H7 (cell line): ENCODE results near the gene ZNRF4.

- RAMPAGE, long total RNA = no peak
These were observed 18.1 kb downstream of the DPP9 start for GRCh38 chr19:4705232-4706303.

DNA sequence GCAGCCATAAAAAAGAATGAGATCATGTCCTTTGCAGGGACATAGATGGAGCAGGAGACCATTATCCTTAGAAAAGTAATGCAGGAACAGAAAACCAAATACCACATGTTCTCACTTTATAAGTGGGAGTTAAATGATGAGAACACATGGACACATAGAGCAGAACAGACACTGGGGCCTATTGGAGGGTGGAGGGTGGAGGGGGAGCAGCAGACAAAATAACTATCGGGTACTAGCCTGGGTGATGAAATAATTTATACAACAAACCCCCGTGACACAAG lies 15.1 kb downstream of the DPP9 start:
- RAMPAGE, long total RNA = no peak

DNA sequence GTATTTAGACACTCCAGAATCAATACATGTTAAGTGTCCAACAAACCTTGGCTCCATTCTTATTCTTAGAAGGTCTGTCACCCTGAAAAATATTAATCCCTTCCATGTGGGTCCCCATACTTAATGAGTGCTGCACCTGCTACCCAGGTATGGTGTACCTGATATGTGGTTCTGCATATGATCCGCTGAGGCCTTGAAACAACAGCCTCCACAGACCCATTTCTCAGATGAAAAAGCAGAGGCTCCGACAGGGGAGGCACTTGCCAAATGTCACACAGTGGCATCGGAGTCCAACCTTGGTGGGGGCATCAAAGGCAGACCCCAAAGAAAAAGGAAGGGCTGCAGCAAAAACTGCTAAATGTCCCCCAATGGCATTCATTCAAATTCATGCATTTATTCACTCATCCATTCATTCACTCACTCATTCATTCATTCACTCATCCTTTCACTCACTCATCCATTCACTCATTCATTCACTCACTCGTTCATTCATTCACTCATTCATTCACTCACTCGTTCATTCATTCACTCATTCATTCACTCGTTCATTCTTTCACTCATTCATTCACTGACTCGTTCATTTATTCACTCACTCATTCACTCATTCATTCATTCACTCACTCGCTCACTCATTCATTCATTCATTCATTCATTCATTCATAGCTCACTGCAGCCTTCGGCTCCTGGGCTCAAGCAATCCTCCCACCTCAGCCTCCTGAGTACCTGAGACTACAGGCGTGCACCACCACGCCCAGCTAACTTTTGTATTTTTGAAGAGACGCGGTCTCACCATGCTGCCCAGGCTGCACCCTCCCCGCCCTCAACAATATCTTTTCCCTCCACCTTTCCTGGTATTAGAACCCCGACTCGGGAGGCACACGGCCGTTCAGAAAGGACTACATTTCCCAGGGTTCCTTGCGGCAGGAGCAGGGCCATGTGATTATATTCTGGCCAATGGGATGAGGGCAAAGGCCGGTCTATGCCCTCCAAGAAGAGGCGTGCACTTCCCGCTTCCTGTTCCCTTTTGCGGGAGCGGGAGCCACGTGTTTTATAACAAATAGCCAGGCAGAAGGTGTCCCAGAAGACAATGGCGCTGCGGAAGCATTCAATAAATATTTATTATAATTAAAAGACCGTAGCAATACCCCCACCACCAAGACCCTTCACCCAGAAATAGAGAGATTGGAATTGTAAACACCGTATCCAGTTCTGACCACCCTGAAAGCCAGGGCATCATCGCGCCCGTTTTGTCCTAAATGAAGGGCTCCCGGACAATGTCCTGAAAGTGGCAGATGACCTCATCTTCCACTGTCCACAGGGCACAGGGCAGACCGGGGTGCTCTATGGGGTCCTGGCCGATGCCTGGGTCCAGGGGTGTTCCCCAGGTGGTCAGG lies 16.2 kb downstream of the TICAM1 start:
- RAMPAGE, long total RNA = no peak

- RAMPAGE, long total RNA = no peak
These were observed 21.3 kb downstream of the UHRF1 start for GRCh38 chr19:4930610-4931058.

DNA sequence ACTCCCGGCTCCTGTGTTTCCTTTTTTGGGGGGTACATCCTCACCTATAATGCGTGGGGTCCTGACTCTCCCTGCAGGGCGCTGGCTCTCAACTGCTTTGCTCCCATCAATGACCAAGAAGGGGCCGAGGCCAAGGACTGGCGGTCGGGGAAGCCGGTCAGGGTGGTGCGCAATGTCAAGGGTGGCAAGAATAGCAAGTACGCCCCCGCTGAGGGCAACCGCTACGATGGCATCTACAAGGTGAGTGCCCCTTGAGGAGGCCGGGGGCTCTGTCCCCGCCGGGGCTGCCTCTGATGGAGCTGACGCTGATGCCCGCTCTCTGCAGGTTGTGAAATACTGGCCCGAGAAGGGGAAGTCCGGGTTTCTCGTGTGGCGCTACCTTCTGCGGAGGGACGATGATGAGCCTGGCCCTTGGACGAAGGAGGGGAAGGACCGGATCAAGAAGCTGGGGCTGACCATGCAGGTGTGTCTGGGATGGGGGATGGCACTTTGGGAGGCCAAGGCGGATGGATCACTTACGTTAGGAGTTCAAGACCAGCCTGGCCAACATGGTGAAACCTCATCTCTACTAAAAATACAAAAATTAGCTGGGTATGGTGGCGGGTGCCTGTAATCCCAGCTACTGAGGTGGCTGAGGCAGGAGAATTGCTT lies 18.3 kb upstream of the KDM4B start:
- RAMPAGE, long total RNA = no peak

GRCh38 chr19:4969721-4970627 lies 1.1 kb downstream of the KDM4B start:
- RAMPAGE, long total RNA = no peak

DNA sequence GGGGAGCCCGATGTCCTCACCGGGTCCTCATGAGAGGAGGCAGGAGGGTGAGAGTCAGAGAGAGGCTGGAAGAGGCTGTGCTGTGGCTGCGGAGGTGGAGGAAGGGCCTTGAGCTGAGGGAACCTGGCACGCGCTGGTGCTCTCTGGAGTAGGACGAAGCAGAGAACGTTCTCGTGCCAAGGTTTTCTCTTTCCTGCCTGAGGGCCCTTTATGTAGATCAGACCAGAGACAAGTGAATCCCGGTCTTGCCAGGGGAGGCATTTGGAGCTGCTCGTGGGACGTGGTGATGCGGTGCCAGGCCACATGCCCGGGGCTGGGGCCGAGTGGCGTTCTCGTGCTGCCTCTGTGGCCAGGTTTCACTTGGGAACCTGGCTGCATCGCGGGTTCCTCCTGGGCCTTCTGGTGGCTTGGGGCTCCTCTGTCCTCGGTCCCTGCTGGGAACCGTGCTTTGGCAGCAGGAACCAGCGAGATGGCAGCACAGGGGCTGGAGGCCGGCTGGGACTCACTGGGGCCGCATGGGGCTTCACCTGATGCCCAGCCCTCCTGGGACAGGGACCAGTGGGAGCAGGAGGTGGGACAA lies 54.3 kb downstream of the KDM4B start:
- RAMPAGE, long total RNA = no peak

- RAMPAGE, long total RNA = no peak
These were observed 85.9 kb downstream of the KDM4B start for GRCh38 chr19:5054541-5055446.

DNA sequence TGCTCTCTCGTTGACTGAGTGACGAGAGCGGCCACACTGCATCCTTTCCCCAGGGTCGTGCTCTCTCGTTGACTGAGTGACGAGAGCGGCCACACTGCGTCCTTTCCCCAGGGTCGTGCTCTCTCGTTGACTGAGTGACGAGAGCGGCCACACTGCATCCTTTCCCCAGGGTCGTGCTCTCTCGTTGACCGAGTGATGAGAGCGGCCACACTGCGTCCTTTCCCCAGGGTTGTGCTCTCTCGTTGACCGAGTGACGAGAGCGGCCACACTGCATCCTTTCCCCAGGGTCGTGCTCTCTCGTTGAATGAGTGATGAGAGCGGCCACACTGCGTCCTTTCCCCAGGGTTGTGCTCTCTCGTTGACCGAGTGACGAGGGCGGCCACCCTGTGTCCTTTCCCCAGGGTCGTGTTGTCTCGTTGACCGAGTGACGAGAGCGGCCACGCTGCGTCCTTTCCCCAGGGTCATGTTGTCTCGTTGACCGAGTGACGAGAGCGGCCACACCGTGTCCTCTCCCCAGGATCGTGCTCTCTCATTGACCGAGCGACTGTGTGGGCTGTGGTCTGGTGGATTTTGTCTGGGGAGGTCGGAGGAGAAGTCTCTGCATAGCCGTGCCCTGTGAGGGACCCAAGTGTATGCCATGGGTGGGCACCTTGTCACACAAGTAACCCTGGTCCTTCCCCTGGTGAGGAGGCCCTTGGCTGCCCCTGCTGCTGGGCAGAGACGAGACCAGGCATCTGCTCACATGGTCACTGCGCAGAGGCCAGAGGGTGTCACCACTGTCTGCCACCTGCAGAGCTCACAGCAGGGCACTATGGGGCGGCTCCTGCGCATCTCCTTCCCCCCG lies 107.7 kb downstream of the KDM4B start:
- RAMPAGE, long total RNA = no peak

DNA sequence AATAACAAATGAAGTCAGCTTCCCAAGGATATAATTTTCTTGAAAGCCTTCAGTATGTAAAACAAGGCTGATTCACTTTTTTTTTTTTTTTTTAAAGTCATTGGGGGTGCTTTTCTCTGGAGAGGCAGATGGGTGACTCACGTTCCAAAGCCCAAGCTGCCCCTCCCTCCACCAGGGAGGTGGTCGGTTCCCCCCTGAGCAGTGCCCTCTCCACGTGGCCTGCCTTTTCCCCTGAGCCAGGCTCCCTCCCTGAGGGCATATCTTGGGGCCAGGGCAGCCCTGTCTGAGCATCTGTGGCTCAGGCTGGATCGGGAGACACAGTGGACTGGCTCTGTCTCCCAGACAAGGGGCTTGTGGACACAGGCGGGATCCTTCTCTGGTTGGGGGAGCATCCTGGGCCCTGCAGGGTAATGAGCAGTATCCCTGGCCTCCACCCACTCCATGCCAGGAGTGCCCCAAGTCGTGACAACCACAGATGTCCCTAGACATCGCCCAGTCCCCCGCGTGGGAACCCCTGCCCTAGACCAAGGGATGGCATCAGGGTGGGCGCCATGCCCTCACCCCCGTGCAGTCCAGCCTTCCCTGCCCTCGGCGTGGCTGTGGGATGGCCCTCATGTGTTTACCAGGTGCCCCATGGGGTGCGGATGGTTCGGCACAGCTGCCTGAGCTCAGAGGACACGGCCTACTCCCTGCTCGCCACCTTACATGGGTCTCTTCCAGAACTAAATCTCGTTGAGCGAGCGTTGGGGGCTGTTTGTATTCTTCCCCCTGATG lies 144.5 kb downstream of the KDM4B start:
- RAMPAGE, long total RNA = no peak

GRCh38 chr19:5152930-5153379 lies 184.0 kb downstream of the KDM4B start:
- RAMPAGE, long total RNA = no peak

DNA sequence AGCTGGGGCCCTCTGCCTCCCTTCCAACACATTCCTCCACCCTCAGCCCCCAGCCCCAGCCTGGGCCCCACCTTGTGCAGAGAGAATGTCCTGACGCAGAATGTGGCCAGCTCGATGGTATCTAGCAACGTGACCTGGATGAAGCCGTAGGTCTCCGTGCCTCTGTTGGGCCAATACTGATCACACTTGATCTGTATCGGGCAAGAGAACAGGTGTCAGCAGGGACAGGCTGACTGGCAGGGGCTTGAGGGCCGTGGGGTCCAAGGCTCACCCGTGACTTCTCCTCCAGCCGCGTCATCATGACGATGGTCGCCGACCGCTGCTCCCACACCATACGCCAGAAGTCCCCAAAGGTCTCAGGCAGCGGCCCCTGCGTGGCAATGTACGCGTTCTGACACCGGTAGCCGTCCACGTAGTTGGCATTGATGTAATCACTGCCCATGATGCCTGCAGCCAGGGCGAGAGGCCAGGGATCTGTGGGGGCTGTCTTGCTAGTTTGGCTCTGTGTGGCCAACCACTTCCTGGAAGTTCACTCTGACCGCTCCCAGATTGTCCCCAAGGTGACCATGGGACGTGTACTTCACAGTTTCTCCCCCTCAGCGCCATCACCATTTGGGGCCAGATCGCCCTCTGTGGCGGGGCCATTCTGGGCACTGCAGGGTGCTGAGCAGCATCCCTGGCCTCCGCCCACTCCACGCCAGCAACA lies 126.2 kb downstream of the PTPRS start:
- RAMPAGE, long total RNA = no peak

DNA sequence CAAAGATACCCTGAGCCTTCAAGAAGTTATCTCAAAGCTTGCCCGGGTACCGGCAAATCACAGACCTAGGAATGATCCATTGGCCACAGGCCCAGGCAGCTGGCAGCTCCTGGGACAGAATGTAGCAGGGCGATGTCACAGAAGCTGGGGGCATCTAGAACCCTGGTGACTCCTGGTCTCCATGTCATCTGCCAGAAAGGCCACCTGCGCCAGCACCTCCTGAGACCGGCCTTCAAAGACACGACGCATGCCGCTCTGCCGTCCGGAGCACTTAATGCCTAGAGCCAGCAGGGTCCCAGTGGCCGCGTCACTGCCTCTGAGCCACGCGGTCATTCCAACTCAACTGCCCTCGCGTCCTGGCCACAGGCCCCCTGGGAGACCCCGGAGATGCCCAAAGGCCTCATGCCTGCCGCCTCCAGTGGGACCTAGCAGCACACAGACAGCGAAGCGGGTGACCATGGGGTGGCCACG lies at the start of gene ZNRF4:
ZNRF4 (plus strand) TSS at position 173 of the 471 bp plus-strand sequence.
- RAMPAGE, long total RNA = no peak

DNA sequence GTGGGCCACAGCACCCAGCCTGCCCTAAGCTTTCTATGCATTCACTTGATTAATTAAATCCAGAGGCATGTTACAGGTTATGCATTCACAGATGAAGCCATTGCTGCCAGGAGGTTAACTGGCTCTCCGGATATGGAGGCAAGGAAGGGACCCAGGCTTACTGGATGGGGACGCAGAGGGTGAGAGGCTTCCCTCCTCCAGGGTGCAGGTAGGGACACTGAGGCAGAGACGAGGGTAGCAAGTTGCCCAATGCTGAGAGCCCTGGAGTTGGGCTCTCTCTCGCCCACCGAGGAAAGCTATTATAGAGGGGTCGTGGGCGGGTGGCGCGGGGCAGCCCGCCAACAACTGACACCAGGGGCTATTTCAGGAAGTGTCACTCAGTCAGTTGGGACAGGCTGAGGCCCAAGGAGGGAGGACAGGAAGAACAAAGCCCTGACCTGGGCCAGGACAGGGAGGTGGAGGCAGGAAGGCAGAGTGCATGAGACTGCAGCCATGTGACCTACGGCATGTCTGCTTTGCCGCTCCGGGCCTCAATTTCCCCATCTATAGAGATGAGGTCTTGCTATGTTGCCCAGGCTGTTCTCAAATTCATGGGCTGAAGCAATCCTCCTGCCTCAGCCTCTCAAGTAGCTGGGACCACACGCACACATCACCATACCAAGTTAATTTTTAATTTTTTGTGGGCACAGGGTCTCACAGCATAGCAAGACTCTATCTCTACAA lies 82.7 kb downstream of the ZNRF4 start:
- RAMPAGE, long total RNA = no peak

- RAMPAGE, long total RNA = no peak
These were observed 2.0 kb downstream of the SAFB start for GRCh38 chr19:5624767-5625496.

DNA sequence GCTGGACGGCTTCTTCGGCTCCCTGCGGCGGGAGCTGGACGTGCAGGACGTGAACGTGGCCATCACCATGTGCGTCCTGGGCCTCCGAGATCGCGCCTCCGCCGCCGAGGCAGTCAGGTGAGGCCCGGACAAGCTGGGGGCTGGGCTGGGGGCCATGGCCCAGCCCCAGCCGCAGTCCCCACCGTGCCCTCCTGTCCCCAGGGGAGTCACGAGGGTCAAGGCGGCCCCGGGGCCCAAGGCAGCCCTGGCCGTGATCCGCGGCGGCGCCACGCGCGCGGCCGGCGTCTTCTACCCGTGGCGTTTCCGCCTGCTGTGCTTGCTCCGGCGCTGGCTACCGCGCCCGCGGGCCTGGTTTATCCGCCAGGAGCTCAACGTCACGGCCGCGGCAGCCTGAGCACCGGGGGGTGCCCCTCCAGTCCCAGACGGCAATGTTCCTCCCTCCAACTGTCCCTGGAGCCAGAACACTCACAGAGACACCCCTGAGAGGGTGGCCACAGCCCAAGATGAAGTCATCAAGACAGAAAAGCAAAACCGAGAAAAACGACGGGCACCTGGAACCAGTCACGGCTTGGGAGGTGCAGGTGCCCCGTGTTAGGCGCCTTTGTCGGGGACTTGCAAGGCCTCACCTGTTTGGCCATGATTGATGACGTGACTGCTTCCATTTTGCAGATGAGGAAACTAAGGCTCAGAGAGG lies 2.4 kb upstream of the RPL36 start:
- RAMPAGE, long total RNA = no peak

GRCh38 chr19:5892708-5893527 lies 10.7 kb downstream of the NDUFA11 start:
- RAMPAGE, long total RNA = no peak

DNA sequence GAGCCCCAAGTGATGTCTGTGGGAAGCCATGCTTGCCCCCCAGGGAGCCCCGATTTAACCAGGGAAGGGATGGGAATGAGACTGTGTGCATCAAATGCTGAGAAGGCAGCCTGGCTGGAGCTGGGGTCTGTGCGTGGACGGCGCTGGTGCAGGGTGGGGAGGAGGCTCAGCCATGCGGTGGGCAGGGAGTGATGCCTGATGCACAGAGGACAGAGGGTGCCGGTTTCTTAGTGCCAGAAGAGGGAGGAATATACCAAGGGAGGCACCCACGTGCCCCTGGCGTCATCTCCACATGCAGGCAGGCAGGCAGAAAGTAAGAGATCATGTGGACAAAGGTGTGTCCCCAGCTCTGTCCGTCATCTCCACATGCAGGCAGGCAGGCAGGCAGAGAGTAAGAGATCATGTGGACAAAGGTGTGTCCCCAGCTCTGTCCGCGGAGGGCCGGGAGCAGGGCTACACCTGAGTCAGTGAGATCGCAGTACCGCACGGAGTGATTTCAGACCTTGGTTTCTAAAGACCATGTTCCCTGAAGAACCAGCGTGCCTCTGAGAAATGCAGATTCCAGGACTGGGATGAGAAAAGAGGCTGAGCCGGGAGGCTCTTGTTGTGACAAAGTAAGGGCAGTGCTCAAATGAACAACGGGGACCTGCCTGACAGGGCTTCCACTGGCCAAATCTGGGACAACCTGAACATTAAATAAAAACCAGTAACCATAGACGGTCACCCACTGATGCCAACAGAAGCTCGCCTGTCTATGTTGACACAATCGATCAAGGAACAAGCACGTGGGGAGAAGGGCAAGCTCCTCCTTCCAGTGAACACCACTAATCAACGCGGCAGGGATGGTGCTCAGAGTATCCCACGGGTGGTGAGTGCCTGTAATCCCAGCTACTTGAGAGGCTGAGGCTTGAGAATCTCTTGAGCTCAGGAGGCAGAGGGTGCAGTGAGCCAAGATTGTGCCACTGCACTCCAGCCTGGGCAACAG lies 22.3 kb downstream of the CAPS start:
- RAMPAGE, long total RNA = no peak

- RAMPAGE, long total RNA = no peak
These were observed 53.0 kb downstream of the RFX2 start for GRCh38 chr19:6056899-6058053.

DNA sequence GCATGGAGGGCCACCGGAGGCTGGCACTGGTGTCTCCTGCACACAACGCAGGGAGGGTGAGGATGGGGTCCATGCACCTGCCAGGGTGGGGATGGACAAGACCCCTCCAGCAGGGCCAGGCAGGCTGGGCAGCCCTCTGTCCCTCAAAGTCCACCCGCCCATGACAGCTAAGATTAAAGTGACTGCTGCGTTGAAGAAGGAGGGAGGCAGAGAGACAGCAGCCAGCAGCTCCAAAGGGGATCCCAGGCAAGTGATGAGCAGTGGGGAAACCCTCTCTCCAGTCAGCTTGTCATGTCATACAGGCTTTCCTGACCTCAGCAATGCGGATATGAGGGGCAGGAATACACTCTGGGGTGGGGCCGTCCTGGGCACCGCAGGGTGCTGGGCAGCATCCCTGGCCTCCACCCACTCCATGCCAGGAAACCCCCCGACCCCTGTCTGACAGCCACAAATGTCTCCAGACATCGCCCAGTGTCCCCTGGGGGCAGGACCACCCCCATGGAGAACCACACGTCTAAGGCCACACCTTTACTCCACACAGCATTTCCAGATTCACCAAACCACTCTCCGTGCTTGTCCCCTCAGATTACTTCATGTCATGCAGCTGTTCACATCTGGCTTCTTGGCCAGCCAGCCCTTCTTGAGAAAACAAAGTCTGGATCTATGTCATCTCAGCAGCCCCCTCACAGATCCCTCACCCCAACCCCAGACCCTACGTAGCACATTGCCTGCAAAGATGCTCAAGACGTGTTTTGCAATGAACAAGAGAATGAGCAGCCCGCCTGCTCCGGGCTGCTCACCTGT lies 46.7 kb downstream of the RFX2 start:
- RAMPAGE, long total RNA = no peak